Mesothelial cell of epicardium (in vitro differentiated cells): Measurements from ENCODE around the gene PLCB1.

GRCh38 chr20:6492436-6493048, 274.9 kb upstream of the BMP2 start:
- PRO-cap: no peak

GRCh38 chr20:6623948-6624453, 143.5 kb upstream of the BMP2 start:
- PRO-cap: no peak

DNA sequence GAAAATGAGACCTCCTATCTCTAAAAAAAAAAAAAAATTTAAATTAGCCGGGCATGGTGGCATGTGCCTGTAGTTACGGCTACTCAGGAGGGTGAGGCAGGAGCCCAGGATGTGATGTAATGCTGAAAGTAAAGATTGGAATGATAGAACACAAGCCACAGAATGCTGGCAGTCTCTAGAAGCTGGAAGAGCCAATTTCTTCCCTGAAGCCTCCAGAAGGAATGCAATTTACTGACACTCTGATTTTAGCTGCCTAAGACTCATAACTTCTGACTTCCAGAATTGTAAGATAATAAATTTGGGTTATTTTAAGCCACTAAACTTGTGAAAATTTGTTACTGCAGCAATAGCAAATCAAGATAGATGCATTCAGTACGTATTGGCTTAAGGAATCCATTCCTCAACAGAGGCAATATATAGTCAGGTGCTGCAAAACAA, 27.3 kb upstream of the HAO1 start:
- PRO-cap: no peak

DNA sequence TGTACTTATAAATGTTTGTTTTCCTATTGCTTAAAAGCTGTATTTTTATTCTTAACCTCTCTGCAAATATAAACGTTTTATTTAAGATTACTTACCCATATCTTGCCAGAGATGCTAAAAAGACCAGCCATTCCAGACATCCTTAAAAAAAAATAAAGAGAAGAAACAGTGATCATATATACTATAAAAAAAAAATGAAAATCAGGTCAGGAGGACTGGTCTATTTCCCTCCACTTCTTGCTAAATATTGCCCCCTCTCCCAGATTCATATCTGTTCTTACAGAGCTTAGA, 23.7 kb downstream of the TMX4 start:
- PRO-cap: no peak

GRCh38 chr20:8000406-8001259, 18.9 kb downstream of the TMX4 start:
- PRO-cap: no peak

GRCh38 chr20:8020207-8020699, 692 bp upstream of the TMX4 start:
- PRO-cap: no peak

DNA sequence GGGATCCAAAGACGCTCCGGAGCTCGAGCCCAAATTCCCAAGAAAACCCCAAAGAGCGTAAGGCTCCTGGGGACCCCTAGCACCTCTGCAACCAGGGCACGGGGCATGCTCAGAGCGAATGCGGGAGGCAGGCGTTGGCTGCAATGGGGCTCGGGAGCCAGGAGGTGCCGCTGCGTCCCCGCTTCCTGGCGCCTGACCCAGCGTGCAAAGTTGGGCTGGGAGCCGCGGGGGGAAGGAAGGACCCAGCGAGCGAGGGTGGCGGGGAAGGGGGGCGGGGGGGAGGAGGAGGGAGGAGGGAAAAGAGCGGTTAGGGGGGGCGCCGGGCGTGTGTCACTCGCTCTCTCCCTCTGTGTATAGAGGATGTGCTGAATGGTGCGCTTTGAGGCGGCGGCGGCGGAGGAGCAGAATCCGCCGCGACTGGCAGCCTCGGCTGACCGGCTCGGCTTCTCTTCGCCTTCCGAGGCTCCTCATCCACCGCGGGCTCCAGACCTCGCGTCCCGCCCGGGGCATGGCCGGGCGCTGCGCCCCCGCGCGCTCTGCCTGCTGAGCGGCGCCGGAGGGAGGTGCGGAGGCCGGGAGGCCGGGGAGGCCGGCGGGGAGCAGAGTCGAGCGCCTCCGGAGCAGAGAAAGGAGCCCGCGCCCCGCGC, at the start of gene PLCB1:
Gene PLCB1 (plus strand): TSS at position 333 of the 647 bp plus-strand sequence.
- PRO-cap: no peak

GRCh38 chr20:8202649-8203391, 70.8 kb downstream of the PLCB1 start:
- PRO-cap: no peak

GRCh38 chr20:8518575-8519268, 386.7 kb downstream of the PLCB1 start:
- PRO-cap: no peak

GRCh38 chr20:8647768-8648517, 420.9 kb upstream of the PLCB4 start:
- PRO-cap: no peak

DNA sequence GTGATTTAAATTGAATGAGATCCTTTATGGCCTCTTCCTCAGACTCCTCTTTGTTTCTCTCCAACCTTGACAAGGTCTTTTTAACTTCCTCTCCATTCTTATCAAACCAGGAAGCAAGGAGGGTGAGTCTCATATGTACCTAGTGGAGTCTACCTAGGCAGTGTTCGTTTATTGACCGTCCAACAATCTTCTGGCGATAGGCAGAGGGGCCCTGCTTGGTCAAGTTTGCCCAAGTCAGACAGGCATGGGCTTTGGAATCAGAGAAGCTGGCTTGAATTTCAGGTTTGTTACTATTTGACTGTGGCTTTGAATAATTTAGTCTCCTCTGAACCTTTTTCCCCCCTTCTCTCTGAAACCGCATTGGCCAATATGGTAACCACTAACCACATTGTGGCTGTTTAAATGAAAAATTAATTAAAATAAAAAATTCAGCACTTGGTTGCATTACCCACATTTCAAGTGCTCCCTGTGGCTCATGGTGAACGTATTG, 184.1 kb upstream of the LAMP5 start:
- PRO-cap: no peak

GRCh38 chr20:9889437-9889965, 50.6 kb upstream of the PAK5 start:
- PRO-cap: no peak

DNA sequence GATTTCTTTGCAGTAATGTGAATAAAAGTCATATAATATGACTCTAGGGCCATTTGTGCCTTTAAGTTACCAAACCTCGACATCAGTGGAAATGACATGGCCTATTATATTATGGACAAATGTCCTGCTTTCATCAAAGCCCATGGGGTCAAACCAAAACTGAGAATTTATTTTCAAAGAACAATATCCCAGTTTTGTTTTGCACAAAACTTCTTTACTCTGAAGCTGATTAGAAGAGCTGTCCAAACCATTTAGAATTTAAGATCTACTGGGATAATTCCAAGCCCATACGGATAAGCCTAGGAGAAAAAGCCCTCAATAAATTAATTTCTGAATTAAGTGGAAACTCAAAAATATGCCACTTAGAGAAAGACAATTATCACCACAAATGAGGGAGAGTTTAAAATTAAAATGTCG, 81.0 kb upstream of the ANKEF1 start:
- PRO-cap: no peak

- PRO-cap: no peak
These were observed 27.0 kb downstream of the JAG1 start for GRCh38 chr20:10646656-10647356.

DNA sequence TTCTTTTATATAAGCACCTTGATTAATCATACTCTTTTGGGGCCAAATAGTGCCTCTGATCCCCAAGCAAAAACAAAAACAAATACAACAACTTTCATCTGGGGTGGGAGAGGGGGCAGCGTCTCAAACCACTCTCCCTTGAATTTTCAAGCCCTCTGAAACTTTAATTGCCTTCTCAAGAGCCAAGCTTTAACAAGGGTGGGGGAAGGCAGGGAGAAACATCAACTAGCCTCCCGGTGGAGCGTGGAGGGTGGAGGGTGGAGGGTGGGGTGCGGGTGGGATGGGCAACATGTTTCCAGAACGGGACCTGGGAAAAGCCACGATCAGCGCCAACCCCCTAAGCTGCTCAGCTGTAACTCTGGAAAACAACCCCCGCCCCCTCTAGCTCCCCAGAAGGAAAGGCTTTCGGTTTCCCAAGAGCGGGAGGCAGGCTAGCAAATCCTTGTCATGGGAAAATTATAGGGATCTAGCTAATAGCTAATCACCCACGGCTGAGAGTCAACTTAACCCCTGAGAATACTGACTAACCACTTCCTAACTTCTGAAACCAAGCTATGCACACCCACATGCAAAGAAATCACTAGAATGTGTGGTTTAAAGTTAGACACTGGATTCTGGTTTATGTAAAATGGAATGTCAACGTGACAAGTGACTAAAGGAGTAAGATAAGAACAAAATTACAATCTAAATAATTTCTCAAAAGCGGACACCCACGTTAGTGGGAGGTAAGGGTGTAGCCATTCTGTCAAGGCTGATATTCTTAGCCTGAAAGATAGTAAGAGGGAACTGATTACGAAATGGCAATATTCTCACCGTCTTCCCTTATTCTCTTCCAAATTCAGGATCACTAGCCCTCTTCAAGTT, 20.2 kb downstream of the JAG1 start:
- PRO-cap: no peak

GRCh38 chr20:10654194-10655114, 19.3 kb downstream of the JAG1 start:
- PRO-cap: no peak

GRCh38 chr20:10699445-10699964, 25.7 kb upstream of the JAG1 start:
- PRO-cap: no peak

GRCh38 chr20:10705720-10706312, 32.0 kb upstream of the JAG1 start:
- PRO-cap: no peak

DNA sequence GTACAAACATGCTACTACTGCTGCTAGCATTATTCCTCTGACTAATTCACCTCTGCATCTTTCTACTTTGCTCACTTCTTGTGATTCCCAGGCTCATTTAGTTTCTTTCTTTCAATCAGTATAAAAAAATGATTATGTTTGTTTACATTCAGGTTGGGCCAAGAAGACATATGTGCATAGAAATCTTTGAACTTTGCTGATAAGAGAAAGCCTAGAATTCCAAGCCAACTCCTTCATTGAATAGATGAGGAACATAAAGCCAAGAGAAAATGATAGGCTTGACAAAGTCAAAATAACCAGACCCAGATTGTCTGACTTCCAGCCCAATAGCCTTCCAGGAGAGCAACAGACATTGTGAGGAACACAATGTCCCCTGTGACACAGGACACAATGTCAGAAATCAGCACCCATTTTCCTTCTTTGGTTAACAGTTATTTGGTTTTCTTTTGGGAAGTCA, 320.9 kb upstream of the JAG1 start:
- PRO-cap: no peak

DNA sequence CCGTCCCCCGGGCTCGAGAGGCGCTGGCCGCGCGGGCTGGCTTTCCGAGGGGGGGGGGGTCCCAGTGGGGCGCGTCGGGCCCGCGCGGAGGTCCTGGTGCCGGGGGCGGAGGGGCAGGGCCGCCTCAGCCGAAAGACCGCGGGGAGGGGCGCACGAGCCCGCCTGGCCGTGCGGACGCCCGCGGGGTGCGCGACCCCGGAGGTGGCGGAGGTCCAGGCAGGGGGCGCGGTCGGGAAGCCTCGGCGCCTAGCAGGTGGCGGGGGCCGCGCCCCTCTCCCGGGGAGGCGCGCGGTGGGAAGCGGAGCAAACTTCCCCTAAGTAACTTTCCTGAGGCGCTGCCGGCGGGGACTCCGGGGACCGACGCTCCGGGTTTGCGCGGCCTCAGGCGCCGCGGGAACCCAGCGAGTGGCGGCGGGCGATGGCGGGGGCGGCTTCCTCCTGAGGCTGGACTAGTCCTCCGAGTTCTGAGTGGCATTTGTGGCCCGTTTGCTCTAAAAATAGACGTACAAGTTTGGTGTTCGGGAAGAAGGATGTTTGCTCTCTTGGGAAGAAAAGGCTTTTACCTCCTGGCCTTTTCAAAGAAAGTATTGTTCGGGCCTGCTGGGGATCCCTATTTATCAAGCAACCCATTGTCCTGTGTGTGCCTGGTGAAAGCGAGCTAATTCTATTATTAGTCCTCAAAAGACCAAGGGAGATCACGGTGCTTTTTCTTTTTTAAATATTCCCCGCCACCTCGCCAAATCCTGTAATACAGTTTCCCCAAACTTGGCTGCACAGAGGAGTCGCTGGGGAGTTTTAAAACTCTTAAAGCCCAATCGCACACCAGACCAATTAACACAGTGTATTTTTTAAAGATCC, 26.3 kb upstream of the BTBD3 start:
- PRO-cap: no peak